M059J (cell line): ENCODE results near the genes RSPO3 and TMEM244.

DNA sequence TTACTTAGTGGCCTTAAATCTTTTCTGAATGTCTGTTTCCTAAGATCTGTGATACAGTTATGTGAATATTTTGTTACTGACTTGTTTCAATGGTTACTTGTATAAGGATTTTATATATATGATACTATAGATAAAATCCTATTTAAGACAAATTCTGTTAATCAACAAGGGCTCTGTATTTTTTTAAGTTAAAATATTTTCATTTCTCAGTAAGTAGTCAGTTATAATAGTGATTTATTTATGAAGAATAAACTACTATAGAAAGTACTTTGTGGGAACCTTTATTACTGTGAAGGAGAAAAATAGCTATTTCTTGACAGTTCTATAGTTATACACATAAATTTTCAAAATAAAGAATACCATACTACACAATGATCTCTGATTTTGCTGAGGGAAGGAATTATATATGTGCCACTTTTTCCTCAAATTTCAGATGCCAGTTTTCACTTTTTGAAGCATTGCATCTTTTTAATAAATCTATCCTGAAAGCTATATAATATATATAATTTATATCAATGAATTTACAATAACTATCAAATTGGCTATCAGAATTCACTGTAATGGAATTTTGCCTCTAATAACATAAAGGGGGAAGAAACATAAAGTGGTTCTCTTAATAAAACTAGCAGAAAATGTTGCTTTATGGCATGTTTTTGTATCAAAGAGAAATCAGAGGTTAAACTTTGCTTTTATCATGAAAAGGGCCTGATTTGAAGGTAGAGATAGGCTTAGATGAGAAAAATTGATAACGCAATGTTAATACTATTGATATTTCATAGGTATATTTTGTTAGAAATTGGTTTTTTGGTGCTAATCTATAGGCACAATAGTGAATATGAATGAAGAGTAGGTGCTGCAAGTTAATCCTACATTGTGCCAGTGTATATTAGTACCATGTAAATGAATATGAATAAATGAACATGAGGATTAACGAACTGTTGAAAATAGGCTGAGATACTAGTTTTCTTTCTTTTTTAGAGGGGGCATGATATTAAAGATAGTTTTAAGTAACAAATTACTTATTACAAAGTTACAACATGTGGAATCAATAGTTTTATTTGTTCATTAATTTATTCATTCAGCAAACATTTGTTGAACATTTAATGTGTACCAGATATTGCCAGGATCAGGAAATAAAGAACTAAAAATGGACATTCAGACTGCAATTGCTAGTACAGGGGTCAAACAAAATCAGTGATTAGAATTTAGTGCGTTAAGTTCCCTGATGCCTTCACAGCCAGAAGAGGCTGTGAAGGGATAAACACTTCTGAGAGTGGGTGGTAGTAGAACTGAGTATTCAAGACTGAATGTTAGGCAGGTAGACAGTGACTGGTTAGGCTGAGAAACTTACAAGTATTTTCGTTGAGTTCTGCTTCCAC, 8.1 kb upstream of the TRMT11 start:
- RAMPAGE, long total RNA, result no peak

- RAMPAGE, long total RNA, result no peak
These were observed 64.1 kb downstream of the TRMT11 start for GRCh38 chr6:126050306-126050926.

GRCh38 chr6:127117603-127117943, 898 bp upstream of the RSPO3 start:
- RAMPAGE, long total RNA, result no peak

- RAMPAGE, long total RNA, result no peak
These were observed at the start of gene RSPO3 for GRCh38 chr6:127118544-127119541. TSS of gene RSPO3 (plus strand) at chr6:127118671.

- RAMPAGE, long total RNA, result no peak
These were observed 1.0 kb downstream of the ECHDC1 start for GRCh38 chr6:127342217-127342940.

GRCh38 chr6:127343725-127344384, 446 bp upstream of the ECHDC1 start:
- RAMPAGE, long total RNA, result no peak

DNA sequence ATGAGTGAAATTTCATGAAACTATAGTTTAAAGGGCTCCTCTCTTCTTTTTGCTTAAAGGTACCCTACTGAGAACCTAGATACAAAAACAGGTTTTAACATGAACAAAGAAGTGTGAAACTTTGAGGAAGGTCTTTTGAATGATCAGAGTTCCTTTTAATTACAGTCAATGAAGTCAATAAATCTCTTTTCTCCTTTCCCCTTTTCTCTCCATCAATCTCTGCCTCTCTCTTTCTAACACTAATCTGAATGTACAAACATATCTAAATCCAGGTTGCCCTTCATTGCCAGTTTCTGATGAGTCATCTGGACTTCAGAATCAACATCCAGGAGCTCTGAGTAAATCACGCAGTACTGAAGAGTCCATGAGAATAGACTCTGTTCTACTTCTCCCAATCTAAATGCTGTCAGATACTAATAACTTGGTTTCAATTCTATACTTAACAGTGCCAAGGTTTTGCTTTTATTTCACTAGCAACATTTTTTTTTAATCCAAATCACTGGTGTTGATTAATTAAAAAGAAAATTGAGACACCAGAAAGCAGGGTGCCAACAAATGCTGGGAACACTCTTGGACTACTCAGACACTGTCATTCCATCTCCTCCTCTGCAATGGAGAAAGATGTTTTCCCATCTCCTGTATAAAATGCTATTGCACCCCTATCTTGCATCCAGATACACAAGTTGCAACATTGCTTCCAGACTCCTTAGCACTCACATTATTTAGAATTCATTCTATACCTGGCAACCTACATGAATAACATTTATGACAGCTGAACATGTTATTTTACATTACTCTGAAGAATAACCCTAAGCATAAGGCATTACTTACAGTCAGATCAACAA, 238.8 kb upstream of the THEMIS start:
- RAMPAGE, long total RNA, result no peak

- RAMPAGE, long total RNA, result no peak
These were observed 279.3 kb downstream of the PTPRK start for GRCh38 chr6:128241107-128241501.

- RAMPAGE, long total RNA, result no peak
These were observed 29.2 kb downstream of the PTPRK start for GRCh38 chr6:128491170-128491671.

GRCh38 chr6:128507303-128508504, 12.7 kb downstream of the PTPRK start:
- RAMPAGE, long total RNA, result no peak

DNA sequence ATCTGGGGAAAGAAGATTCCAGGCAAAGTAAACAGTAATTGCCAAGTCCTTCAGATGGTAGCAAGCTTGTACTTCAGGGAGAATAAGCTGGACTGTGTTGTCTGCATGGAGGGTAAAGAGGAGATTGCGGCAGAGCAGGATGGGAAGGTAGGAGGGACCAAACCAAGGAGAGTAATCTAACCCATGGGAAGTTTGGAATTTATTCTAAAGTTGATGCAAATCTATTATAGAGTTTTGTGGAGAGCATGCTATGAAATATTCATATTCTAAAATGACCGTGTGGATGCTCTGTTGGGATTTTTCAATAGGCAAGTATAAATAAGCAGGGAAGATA, 164.4 kb upstream of the LAMA2 start:
- RAMPAGE, long total RNA, result no peak

- RAMPAGE, long total RNA, result no peak
These were observed 28.0 kb downstream of the LAMA2 start for GRCh38 chr6:128910764-128911508.

DNA sequence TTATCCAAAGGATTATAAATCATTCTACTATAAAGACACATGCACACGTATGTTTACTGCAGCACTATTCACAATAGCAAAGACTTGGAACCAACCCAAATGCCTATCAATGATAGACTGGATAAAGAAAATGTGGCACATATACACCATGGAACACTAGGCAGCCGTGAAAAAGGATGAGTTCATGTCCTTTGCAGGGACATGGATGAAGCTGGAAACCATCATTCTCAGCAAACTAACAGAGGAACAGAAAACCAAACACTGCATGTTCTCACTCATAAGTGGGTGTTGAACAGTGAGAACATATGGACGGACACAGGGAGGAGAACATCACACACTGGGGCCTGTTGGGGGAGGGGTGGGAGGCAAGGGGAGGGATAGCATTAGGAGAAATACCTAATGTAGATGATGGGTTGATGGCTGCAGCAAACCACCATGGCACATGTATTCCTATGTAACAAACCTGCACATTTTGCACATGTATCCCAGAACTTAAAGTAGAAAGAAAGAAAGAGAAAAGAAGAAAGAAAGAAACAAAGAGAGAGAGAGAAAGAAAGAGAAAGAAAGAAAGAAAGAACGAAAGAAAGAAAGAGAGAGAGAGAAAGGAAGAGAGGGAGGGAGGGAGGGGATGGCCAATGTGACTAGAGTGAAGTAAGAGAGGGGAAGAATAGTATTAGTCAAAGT, 114.0 kb downstream of the LAMA2 start:
- RAMPAGE, long total RNA, result no peak

GRCh38 chr6:129346594-129347480, 363.1 kb downstream of the ARHGAP18 start:
- RAMPAGE, long total RNA, result no peak

DNA sequence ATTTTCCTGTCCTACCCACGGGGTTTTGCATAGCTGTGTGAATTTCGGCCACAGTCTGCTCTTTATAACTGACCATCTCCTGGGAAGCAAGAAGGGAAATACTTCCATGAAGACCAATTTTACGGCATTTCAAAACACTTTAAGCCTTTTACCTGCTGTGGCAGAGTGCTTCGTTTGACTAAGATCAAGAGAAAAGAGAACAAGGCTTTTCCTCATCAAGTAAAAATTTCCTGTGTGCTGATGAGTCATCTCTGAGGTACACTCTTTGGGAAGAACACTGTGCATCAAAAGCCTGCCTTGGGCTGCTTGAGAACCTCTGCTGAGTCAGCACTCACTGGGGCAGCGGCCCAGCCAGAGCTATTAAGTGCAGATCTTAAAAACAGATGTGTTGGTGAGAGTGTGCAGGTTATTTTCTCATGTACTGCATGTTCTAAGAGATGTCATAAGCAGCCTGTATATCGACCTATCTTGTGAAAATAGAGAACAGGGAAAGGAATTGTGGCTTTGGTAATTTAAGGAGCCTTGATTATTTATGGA, 208.6 kb downstream of the ARHGAP18 start:
- RAMPAGE, long total RNA, result no peak

DNA sequence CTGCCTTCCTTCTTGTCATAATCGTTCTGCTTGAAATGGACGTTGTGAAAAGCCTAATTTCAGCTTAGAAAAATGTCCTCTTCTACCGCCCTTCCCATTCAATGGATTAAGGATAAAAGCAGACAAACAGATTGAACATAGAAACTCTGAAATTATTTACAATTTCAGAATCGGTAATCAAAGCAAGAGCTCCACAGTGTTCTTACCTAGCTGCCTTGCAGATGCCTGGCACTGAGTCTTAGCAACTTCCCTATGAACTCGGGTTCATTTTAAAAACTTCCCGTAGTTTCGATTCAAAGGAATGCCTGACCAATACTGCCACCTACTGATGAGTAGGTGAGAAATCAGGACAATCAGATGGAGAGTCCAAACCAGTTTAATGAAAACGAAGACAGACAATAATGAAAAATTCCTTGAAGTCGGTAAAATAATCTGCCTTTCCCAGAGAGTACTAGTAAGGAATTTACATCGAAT, 134.8 kb downstream of the ARHGAP18 start:
- RAMPAGE, long total RNA, result no peak

DNA sequence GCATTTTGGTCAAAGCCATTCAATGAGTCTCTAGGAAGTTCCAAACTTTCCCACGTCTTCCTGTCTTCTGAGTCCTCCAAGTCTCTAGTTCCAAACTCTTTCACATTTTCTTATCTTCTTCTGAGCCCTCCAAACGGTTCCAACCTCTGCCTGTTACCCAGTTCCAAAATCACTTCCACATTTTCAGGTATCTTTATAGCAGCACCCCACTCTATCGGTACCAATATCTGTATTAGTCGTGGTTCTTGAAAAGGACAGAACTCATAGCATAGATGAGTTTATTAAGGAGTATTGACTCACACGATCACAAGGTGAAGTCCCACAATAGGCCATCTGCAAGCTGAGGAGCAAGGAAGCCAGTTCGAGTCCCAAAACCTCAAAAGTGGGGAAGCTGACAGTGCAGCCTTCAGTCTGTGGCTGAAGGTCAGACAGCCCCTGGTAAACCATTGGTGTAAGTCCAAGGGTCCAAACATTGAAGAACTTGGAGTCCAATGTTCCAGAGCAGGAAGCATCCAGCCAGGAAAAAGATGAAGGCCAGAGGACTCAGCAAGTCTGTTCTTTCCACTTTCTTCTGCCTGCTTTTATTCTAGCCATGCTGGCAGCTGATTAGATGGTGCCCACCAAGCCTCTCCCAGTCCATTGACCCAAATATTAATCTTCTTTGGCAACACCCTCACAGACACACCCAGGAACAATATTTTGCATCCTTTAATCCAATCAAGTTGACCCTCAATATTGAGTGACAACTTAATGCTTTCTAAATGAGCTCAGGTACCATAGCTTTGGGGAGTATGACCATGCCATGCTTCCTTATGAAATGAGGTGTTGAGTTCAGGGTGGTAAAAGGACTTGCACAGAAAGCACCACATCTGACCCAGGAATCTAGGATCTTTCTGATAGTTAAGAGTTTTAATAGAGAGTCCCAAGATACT, 120.2 kb downstream of the ARHGAP18 start:
- RAMPAGE, long total RNA, result no peak

DNA sequence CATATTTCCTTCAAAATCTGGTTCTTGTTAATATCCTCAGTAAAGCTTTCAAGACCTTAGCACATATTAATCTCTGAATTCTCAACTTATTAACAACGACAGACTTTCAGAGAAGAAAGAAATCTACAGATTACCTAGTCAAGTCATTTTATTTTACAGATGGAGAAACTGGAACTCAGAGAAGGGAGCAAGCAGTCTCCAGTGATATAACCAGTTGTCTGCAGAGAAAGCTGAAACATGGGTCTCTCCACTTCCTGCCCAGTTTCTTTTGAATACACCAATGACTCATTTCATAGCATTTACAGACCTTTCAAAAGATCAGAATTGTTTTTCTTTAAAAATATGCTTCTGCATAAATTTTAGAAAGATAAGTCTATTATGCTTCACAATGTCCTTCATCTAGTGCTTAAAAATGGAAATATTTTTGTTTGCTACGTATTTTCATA, 37.2 kb downstream of the ARHGAP18 start:
- RAMPAGE, long total RNA, result no peak

- RAMPAGE, long total RNA, result no peak
These were observed at the start of gene TMEM244 for GRCh38 chr6:129860653-129861624. TSS of gene TMEM244 (minus strand) at chr6:129861315.

- RAMPAGE, long total RNA, result no peak
These were observed 11.8 kb upstream of the SMLR1 start for GRCh38 chr6:130815454-130815846.